Omental fat pad (tissue), 4 donors: ENCODE results near the genes CCNQ, PDZD4, L1CAM and TEX28.

GRCh38 chrX:153508090-153508816 is 9.2 kb upstream of the ATP2B3 start:
- PRO-cap: no peak
- RAMPAGE, long total RNA, 4 experiments: no peak in any of the 4 experiments

GRCh38 chrX:153588648-153588942 is 10.3 kb downstream of the CCNQ start:
- PRO-cap: no peak
- RAMPAGE, long total RNA, 4 experiments: no peak in any of the 4 experiments

DNA sequence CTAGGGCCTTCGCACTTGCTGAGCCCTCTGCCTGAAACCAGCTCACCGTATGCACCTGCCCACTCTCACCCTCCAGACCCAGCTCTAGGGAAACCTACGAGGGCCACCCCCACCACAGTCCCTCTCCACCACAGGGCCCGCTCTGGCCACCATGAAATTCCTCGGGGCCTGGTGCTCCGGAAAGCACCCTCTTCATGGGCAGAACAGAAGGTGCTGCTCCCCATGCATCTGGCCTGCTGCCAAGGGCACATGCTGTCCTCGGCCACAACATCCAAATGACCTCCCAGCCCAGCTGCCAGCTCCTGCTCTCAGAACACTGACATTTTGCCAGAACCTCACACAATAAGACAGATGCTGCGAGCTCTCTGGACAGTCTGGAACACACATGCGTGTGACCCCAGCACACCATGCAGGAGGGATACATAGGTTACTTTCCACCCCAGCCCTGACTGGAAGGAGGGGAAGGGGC is 6.0 kb downstream of the CCNQ start:
- PRO-cap: no peak
- RAMPAGE, long total RNA, 4 experiments: no peak in any of the 4 experiments

- PRO-cap: unidirectional peak, minus-strand start at chrX:153599133
- RAMPAGE, long total RNA, 4 experiments: start-site peak on the plus strand in 3 of 4 experiments, at chrX:153599336-153599438 at its widest, 6 to 17 reads per replicate
Measured at GRCh38 chrX:153598789-153600027, at the start of gene CCNQ. TSS of gene CCNQ (minus strand) at chrX:153599139.

- PRO-cap: no peak
- RAMPAGE, long total RNA, 4 experiments: no peak in any of the 4 experiments
Measured at GRCh38 chrX:153609680-153610304, 10.9 kb upstream of the CCNQ start.

DNA sequence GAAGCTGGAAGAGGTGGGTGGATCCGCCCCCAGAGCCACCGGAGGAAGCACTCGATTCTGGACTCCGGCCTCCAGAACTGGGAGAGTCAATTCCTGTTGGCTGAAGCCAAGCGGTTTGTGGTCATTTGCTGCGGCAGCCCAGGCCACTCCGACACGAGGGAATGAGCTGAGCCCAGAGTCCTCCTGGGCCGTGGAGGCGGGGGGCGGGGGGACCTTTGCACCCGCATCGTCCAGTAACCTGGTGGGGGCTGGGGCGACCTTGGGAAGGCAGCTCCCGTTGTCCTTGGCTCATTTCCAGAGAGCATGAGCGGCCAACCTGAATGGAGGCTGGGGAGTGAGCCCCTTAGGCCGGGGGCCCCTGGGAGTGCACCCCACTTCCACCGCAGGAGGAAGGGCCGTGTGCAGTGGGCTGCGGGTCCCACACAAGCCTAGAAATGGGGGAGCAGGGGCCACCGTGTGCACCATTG is 20.1 kb upstream of the DUSP9 start:
- PRO-cap: no peak
- RAMPAGE, long total RNA, 4 experiments: no peak in any of the 4 experiments

- PRO-cap: no peak
- RAMPAGE, long total RNA, 4 experiments: no peak in any of the 4 experiments
Measured at GRCh38 chrX:153673414-153673692, 260 bp downstream of the PNCK start.

- PRO-cap: no peak
- RAMPAGE, long total RNA, 4 experiments: no peak in any of the 4 experiments
Measured at GRCh38 chrX:153730999-153731607, 6.4 kb downstream of the ABCD1 start.

GRCh38 chrX:153829777-153830559 is at the start of gene PDZD4:
TSS of gene PDZD4 (minus strand) at chrX:153830544.
- PRO-cap: no peak
- RAMPAGE, long total RNA, 4 experiments: no peak in any of the 4 experiments

DNA sequence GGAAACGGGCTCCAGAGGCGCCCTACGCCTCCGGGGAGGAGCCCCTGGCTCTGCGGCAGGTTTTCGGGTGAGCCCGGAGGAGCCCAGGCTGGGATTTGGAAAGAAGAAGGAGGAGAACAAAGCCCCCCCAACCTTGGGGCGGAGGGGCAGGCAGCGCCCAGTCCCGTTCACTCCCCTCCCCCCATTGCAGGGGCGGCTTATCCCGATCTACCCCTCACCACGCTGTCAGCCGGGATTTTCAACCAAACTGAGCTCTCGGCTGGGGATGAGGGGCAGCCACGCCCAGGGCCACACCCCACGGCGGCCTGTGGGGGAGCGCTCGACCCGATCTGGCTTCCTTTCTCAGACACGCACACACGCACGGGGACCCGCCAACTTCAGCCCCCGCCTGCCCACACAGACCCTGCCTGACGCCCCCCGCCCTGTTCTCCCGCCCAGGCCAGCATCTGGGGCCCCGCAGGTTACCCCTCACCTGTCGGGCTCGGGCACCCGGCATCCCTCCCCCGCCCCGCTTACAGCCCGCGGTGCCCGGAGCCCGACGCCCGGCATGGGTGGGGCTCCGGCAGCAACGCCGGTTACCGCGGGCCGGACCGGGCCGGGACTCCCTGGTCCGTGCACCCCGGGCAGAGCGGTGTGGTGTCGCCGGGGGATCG is 477 bp downstream of the L1CAM start:
- PRO-cap: no peak
- RAMPAGE, long total RNA, 4 experiments: no peak in any of the 4 experiments

DNA sequence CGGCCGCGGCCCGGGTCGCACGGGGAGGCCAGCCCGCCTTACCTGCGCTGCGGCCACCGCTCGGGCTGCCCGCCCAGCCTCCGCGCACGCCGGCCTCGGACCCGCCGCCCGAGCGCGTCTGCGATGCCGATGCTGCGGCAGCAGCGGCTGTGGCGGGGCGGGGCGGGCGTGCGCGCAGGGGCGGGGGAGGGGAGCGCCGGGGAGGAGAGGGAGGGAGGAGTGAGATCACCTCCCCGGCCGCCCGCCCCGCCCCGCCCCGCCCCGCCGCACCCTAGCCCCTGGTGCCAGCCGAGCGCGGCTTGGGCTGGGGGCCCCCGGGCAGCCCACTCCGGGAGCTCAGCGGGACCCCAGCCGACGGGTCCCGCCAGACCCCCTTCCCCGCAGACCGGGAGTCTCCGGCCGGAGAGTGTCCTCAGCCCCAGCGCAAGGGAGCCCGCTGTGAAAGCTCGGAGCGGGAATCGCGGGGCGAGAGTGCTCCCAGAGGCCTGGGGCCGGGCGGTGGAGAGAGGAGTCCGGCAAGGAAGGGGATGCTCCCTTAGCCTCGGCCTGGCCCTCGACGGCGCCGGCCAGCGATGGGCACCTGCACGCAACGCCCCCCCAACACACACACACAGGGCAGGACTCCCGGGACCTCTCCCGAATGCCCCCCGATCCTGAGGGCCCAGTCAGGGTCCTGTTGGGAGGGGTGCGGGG is at the start of gene L1CAM:
Gene L1CAM (minus strand): TSS at position 151 of the 693 bp plus-strand sequence.
- PRO-cap: no peak
- RAMPAGE, long total RNA, 4 experiments: no peak in any of the 4 experiments

DNA sequence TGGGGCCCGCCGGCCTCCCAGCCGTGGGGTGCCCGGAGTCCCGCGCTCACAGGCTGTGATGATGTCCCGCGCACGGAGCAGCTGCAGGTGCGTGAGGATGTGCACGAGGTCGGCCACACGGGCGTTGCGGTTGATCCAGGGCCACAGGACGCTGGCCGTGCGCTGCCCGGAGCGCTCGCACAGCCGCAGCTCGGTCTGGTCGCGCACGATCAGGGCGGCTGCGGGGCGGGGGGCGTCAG is 402 bp downstream of the IRAK1 start:
- PRO-cap: no peak
- RAMPAGE, long total RNA, 4 experiments: no peak in any of the 4 experiments

GRCh38 chrX:154024993-154025824 is 5.5 kb upstream of the IRAK1 start:
- PRO-cap: no peak
- RAMPAGE, long total RNA, 4 experiments: no peak in any of the 4 experiments

DNA sequence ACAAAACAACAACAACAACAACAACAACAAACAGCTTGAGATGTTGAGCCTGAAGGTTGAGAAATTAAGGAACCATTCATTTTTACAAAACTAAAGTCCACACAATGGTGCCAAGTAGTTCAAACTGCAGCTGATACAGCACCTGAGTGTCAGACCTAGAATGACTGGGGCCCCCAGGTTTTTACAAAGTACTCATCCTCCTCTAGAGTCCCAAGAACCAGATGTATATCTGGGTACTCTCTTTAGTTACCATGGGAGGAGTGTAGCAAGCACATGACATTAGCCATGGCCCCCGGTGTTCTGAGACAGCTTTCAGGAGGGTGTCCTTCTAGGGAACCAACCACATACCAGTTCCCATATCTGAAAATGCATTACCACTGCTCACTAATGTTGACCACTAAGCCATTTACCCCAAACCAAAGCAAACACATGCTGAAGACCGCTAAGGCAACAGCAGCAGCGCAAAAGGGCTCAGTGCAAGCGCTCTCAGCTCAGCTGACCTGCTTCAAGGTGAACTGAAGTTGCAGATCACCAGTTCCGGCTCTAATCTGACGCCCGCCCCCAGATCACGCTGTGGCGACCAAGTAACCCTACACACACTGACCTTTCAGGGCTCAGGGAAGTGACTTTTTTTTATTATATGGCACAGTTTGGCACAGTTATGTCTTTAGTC is 6.0 kb downstream of the MECP2 start:
- PRO-cap: no peak
- RAMPAGE, long total RNA, 4 experiments: no peak in any of the 4 experiments

- PRO-cap: no peak
- RAMPAGE, long total RNA, 4 experiments: no peak in any of the 4 experiments
Measured at GRCh38 chrX:154096066-154096509, 1.4 kb downstream of the MECP2 start.

- PRO-cap: no peak
- RAMPAGE, long total RNA, 4 experiments: no peak in any of the 4 experiments
Measured at GRCh38 chrX:154294828-154295544, at the start of gene TEX28. TSS of gene TEX28 (minus strand) at chrX:154295124.

GRCh38 chrX:154359613-154359967 is 14.8 kb downstream of the FLNA start:
- PRO-cap: no peak
- RAMPAGE, long total RNA, 4 experiments: no peak in any of the 4 experiments

- PRO-cap: no peak
- RAMPAGE, long total RNA, 4 experiments: no peak in any of the 4 experiments
Measured at GRCh38 chrX:154365004-154365690, 9.3 kb downstream of the FLNA start.

DNA sequence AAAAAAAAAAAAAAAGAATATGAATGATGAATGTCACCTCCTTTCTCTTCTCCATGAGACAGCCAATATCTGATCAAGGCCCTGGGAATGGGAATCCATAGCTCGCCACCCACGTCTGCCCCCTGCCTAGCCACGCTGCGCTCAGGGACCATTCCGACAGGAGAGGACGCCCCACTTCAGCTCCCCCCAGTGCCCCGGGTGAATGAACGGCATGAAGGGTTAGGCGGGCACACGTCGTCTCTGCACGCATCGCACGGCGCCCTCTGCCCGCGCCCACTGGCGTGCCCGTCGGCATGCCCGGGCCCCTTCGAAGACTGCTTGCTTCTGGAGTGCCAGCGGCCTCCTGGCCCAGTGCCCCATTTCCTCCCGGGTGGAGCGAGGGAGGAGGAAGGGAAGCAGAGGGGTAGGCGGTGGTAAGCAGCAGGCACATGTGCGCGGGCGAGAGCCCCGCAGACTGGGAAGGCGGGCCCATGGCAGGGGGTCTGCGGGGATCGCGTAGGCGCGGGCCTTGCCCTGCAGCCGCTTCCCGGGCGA is 1.2 kb upstream of the EMD start:
- PRO-cap: no peak
- RAMPAGE, long total RNA, 4 experiments: no peak in any of the 4 experiments

GRCh38 chrX:154400399-154400832 is 2.2 kb downstream of the RPL10 start:
- PRO-cap: no peak
- RAMPAGE, long total RNA, 4 experiments: no peak in any of the 4 experiments